Cardiac muscle cell (in vitro differentiated cells and primary cell): ENCODE measurements around the genes ACSL6 and CSF2.

- RAMPAGE, long total RNA = no peak
- RRBS = no CpG with 5 or more reads among the region's 9 CpGs
Observed at GRCh38 chr5:127844543-127845046, 141.4 kb downstream of the CCDC192 start.

DNA sequence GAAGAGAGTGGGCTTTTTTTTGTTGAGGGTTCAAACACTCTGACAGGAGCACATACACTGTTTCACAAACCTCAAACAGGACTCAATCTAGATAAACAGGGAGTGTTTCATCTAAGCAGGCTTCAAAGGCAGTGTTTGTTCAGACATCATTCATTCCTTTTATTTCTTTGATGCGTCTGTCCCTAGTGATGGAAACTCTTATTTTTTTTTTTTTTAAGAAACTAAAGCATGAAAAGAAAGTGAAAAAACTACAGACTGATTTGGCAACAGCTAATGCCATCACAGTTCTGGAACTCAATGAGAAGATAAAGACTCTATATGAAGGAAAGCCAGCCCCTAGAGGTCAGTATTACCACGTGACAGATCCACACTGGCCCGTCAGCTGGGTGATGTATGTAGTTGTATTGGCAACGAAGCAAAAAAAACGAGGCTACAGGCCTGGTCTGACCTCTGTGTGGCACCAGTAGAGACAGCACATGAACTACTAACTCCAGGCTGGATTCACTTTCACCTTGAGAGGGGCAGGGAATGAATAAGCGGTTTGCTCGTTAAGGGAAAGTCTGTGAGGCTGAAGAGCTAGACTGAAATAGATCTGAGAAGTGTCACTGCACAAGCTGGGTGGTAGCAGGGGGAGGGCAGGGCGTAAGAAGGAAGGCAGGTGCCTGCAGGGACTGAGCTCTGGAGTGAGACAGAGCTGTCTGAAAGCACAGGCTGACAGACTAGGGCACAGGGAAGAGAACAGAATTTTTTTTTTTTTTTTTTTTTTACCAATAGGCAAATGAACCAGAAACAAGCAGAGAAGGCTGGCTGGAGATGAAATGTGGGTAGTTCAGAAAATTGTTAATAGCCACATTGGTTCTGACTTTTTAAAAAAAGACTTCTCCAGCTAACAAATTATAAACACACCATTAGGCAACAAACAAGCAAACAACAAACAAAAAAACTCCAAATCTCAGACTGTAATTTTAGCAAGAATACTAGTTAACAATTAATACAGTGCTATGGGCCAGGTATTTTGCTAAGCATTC, 172.4 kb downstream of the CCDC192 start:
- RAMPAGE, long total RNA = no peak
- RRBS = no CpG with 5 or more reads among the region's 8 CpGs

DNA sequence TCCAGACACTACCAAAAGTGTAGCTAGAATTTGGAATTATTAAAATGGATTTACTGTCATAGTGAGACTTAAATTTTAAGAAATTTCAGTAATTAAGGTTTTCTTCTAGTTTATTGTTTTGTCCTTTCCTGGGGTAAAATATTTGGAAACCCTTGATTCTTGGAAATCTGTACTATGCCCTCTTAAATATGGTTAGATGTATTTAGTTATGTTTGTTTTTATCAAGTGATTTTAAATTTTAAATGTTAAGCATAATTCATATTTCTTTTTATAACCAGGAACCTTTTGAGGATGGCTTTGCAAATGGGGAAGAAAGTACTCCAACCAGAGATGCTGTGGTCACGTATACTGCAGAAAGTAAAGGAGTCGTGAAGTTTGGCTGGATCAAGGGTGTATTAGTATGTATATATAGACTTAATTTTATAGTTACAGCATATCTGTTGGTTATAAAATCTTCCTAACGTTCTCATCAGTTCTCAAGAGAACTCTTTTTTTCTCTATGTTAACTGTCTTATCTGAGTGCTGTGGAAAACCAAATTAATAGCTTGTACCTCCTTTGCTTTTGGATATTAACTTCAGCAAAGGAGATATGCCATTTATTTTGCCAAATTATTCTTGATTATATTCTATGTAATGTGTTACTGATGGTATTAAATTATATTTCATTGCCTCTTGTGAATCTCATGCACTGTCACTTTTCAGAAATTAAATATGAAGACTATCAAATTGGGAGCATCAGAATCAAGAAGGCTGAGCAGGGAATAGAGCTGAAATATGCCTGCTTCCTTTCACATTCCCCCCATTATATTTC, 29.2 kb downstream of the SLC12A2 start:
- RAMPAGE, long total RNA = no peak
- RRBS = no CpG with 5 or more reads among the region's 3 CpGs

GRCh38 chr5:128157876-128158566, 74.5 kb downstream of the SLC12A2 start:
- RAMPAGE, long total RNA = no peak
- RRBS = no CpG with 5 or more reads among the region's 1 CpG

- RAMPAGE, long total RNA = no peak
- RRBS = no CpG with 5 or more reads among the region's 13 CpGs
Observed at GRCh38 chr5:128536674-128536970, 1.4 kb downstream of the FBN2 start.

DNA sequence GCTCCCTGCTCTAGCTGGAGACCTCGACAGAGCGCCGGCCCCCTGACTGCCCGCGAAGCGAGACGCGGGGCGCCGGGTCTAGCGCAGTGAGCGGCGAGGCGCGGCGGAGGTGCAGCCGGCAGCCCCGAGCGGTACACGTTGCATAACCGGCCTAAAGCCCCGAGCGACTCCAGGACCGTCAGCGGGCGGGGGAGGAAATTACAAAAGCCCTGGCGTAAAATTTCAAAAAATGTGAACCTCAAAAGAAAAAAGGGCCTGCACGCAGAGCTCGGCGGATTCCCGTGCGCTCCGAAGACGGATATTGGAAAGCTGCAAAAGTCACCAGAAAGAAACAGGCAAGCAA, 340 bp downstream of the FBN2 start:
- RAMPAGE, long total RNA = no peak
- RRBS = 3% methylated on average over 17 of the region's 34 CpGs

DNA sequence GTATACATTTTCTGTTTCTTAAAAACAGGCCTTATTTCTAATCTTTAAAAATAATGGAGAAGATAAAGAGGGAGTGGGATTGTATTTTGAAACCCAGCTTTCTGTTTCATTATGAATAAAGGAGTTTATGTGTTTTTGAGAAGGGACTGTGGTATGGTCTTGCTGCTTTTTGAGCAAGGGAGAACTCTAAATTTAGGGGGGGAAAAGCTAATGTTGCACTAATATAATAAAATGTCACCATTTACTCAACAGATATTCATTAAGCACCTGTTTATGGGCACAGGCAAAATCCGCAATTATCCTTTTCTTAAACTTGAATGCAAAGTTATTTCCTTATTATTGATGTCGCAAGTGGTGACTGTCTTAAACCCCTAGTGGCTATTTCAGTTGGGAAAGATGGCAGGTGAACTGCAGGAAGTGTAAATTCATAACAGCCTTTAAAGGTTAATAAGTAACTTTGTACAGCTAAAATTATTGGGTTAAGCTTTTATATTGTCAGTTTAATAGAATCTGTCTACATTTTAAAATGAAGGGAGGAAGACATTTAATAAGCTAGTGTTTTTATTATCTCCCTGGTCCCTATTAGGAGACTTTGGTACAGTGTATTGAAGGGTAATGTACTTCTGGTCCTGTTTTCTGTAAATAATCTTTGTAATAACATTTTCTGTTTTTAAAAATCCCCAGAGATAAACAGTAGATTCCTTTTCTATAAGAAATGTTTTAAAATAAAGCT, 1.6 kb downstream of the CDC42SE2 start:
- RAMPAGE, long total RNA = no peak
- RRBS = no CpG with 5 or more reads among the region's 2 CpGs

DNA sequence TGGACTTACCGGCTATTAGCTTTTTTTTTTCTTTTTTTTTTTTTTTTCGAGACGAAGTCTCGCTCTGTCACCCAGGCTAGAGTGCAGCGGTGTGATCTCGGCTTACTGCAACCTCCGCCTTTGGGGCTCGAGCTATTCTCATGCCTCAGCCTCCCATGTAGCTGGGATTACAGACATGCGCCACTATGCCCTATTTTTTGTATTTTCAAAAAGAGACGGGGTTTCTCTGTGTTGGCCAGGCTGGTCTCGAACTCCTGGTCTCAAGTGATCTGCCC, 2.5 kb downstream of the CDC42SE2 start:
- RAMPAGE, long total RNA = no peak
- RRBS = no CpG with 5 or more reads among the region's 11 CpGs

DNA sequence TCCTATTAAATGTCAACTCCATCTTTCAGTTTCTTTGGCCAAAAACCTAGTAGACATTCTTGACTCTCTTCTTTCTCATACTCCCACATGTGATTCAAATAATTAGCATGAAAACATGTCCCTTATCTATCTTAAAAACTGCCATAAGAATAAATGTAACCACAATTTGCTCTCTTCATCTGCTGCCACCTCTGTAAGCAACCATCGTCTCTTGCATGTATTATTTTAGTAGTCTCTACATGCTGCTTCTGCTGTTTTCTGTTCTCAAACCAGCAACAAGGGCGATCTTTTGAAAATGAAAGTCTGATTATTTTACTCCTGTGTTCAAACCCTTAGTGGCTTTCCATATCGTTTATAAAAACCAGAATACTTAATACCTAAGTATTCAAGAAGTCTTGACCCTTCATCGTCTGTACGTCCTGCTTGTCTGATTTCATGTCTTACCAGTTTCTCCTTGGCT, 10.5 kb downstream of the CDC42SE2 start:
- RAMPAGE, long total RNA = no peak
- RRBS = no CpG with 5 or more reads among the region's 5 CpGs

GRCh38 chr5:131281529-131282244, 17.8 kb downstream of the CDC42SE2 start:
- RAMPAGE, long total RNA = no peak
- RRBS = no CpG with 5 or more reads among the region's 6 CpGs

- RAMPAGE, long total RNA = no peak
- RRBS = no CpG with 5 or more reads among the region's 2 CpGs
Observed at GRCh38 chr5:131298712-131299238, 34.9 kb downstream of the CDC42SE2 start.

GRCh38 chr5:131386619-131387076, 122.8 kb downstream of the CDC42SE2 start:
- RAMPAGE, long total RNA = no peak
- RRBS = no CpG with 5 or more reads among the region's 5 CpGs

- RAMPAGE, long total RNA = no peak
- RRBS = no CpG with 5 or more reads among the region's 4 CpGs
Observed at GRCh38 chr5:131492628-131492868, 142.5 kb downstream of the RAPGEF6 start.

- RAMPAGE, long total RNA = no peak
- RRBS = no CpG with 5 or more reads among the region's 6 CpGs
Observed at GRCh38 chr5:131536205-131536826, 98.7 kb downstream of the RAPGEF6 start.

- RAMPAGE, long total RNA = no peak
- RRBS = 4% methylated on average over 35 of the region's 85 CpGs
Observed at GRCh38 chr5:132011431-132012541, at the start of gene ACSL6. Gene ACSL6 (minus strand): TSS chr5:132011658.

DNA sequence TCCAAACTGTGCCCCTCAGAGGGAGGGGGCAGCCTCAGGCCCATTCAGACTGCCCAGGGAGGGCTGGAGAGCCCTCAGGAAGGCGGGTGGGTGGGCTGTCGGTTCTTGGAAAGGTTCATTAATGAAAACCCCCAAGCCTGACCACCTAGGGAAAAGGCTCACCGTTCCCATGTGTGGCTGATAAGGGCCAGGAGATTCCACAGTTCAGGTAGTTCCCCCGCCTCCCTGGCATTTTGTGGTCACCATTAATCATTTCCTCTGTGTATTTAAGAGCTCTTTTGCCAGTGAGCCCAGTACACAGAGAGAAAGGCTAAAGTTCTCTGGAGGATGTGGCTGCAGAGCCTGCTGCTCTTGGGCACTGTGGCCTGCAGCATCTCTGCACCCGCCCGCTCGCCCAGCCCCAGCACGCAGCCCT, at the start of gene CSF2:
TSS of gene CSF2 (plus strand) at position 293 of the 415 bp plus-strand sequence.
- RAMPAGE, long total RNA = no peak
- RRBS = no CpG with 5 or more reads among the region's 8 CpGs

GRCh38 chr5:132074551-132074806, 890 bp downstream of the CSF2 start:
- RAMPAGE, long total RNA = no peak
- RRBS = no CpG with 5 or more reads among the region's 6 CpGs

DNA sequence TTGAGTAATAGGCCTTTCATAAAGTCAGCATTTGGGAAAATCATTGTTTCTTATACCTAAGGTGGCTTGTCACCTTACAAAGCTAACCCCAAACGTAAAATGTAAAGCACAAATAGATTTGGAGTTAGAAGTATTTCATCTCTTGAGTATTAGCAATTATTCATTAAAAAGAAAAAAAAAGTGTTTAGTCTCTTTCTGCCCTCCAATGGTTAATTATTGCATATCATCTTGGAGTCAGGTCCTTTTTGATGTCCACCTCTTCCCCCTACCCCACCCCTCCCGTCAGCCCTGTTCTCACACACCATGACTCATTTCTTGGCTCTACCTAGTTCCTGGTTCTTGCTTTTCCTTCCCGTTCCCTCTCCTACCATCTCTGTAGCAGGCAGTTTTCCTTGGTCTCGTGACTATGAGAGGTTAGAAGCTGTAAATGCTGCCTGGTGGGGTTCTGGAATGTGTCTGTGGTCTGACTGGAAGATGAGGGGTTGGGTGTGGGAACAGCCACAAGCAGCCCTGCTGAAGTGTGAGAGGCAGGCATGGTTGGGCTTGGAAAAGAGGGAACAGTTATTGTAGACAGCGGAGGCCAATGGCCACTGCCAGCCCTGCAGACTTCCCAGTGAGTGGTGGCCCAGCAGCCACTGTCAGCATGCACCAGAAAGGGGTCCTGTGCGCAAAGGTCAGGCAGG, 18.1 kb downstream of the SLC22A5 start:
- RAMPAGE, long total RNA = no peak
- RRBS = no CpG with 5 or more reads among the region's 6 CpGs

DNA sequence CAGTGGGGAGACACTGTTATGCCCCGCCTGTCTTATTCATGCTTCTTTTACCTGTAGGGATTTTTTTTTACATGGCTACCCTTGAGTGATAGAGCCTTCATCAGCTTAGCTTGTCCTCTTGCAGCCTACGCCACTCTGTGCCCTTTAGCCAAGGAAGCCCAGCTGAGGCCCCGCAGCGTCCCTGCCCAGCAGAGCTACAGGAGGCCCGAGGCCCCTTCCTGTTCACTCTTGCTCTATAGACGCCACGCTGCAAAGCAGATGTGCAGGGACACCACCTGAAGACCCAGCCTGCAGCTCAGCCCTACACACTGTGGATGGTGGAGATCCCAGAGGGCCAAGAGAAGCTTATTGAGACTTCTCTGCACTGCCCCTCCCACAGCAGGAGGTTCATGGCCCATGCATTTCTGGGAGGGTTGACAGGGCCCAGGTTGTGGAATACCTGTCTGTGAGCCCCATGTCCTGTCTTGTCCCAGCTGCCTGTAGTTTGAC, 33.6 kb downstream of the IRF1 start:
- RAMPAGE, long total RNA = no peak
- RRBS = no CpG with 5 or more reads among the region's 7 CpGs

DNA sequence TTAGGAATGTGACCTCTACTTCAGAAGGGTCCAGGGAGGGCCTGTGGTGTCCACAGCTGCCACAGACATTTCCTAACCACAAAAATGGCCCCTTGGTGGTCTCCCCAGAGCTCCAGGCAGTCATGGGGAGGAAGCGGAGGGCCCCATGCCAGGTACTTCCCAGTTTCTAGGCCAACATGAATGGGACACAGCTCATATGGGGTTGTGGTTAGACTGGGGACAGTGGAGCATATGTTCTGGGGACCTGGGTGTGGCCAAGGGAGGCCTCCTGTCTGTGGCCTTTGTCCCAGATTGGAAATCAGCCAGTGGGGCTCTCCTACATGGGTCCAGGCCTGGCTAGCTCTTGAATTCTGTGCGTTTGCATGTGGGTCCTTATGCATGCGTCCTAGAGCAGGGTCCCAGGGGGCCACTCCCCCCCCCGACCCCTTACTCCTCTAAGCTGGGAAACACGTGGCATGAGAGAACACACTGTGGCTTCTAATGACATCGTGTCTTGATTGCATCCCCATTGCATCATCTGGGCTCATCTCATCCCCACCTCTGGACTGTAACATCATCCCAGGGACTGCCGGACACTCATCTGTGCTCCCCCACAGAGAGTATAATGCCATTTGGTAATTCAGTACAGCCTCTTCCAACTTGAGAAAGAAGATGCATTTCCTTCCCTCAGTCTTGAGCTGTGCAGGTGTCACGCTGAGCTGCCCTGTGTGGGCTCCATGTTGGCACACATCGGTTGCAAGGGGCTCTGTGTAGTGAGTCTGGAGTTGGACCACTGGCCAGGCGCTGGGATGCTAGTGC, 31.2 kb downstream of the IRF1 start:
- RAMPAGE, long total RNA = no peak
- RRBS = no CpG with 5 or more reads among the region's 10 CpGs